Type B pancreatic cell (in vitro differentiated cells): ENCODE measurements around a stretch of chr2.

GRCh38 chr2:30611445-30612170, 164.6 kb downstream of the LCLAT1 start:
- PRO-cap, result no peak

DNA sequence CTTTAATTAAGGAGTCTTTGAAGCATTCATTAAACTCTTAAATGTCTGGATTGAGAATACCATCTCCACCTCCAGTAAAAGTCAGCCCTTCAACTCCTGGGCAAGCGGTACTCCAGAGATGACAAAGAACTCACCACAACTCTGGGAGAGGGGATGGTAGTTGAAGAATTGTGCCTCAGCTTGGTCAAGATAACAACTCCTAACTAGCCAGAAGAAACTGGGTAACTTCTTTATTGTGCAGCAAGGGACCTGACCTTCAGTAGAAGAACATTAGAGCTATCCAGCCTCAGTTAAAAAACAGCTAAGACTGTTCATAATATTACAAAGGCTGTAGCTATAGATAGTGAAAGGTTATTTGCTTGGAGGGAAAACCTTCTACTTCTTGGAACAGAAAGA, 146.1 kb downstream of the CAPN13 start:
- PRO-cap, result no peak

DNA sequence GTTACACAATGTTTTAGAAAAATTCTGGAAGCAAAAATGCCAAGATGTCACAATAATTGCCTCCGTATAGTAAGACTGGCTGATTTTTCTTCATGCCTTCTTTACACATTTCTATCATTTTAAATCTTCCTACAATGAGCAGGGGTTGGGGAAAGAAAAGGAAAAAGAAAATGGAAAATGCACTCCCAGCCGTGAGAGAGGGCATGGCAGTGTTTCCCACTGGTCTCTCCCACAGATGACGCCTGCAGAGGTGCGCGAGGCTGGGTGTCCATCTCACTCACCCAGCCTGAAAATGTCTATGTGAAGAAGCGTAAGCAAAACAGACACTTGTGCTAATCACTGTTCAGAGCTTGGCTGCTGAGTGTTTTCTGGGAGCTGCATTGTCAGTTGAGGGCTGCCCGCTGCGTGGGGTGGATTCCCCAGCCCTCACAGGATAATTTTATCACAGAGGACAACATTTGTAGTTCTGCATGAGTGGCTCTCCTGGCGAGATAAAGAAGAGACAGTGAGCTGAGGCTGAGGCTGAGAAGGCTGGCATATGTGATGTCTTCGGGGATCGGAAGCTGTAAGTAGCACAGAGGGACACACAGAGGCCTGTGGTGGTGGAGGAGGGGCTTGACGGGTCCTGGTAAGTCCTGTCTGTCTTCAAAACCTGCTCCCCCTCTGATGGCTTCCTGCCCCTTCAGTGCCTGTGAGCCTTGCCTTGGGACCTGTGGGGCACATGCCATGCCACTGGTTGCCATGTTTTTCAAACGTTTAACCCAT, 16.2 kb upstream of the CAPN13 start:
- PRO-cap, result no peak

- PRO-cap, result no peak
Measured at GRCh38 chr2:30904125-30904876, 97.1 kb upstream of the CAPN13 start.

DNA sequence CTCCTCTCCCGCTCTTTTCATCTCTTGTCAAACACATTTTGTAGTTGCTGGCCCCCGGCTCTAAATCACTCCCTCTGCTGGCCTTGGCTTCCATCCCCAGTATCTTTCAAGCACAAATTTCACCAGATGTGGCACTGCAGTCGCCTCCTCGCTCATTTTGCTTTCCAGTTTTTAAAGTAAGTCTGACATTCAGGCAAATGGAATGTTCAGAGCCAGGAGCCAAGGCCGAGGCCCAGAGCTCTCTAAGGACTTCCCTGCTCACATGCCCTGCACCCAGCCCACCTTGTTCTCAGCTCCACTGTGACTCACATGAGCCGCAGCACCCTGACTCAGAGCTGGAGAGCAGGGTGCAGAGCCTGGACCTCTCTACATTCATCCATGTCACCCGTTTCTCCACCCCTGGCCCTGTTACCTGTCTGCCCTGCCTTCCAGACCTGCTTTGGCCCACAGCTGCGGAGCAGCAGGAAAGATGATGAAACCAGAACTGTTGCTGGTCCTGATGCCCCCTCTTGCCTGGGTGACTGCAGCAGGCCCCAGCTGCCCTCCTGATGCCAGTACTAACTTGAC, 158.3 kb downstream of the GALNT14 start:
- PRO-cap, result no peak

GRCh38 chr2:31137188-31137648, 1.0 kb downstream of the GALNT14 start:
- PRO-cap, result no peak

DNA sequence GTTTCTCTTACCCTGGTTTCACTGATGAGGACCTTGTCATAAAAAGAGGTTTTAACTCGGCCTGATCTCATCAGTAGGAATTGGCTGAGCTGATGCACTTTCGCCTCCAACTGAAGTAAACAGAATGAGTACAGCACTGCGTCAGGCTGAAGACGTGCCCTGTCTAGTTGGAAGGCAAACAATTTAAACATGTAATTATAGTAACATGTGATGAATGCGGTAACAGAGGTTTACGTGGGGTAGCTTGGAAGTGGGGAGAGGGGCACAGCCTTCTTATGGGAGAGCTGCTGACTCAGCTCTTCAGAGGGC, 6.4 kb upstream of the EHD3 start:
- PRO-cap, result no peak

DNA sequence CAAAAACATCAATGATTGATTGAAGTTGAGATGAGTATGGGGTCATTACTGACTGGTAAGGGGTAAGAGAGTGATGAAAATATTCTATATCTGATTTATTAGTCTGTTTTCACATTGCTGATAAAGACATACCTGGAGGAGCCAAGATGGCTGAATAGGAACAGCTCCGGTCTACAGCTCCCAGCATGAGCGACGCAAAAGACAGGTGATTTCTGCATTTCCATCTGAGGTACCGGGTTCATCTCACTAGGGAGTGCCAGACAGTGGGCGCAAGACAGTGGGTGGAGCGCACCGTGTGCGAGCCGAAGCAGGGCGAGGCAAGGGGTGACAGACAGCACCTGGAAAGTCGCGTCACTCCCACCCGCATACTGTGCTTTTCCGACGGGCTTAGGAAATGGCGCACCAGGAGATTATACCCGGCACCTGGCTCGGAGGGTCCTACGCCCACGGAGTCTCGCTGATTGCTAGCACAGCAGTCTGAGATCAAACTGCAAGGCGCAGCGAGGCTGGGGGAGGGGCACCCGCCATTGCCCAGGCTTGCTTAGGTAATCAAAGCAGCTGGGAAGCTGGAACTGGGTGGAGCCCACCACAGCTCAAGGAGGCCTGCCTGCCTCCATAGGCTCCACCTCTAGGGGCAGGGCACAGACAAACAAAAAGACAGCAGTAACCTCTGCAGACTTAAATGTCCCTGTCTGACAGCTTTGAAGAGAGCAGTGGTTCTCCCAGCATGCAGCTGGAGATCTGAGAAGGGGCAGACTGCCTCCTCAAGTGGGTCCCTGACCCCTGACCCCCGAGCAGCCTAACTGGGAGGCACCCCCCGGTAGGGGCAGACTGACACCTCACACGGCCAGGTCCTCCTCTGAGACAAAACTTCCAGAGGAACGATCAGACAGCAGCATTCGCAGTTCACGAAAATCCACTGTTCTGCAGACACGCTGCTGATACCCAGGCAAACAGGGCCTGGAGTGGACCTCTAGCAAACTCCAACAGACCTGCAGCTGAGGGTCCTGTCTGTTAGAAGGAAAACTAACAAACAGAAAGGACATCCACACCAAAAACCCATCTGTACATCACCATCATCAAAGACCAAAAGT, 82.0 kb upstream of the XDH start:
- PRO-cap, result bidirectional peak, plus-strand start at position 300 of the sequence, minus-strand start at position 203 of the sequence; unidirectional peak, plus-strand start at position 300 of the sequence; bidirectional peak, plus-strand start at position 364 of the sequence, minus-strand start at position 367 of the sequence

GRCh38 chr2:31558301-31558744, 22.4 kb downstream of the SRD5A2 start:
- PRO-cap, result no peak

GRCh38 chr2:31907176-31907630, 103.6 kb downstream of the MEMO1 start:
- PRO-cap, result no peak

DNA sequence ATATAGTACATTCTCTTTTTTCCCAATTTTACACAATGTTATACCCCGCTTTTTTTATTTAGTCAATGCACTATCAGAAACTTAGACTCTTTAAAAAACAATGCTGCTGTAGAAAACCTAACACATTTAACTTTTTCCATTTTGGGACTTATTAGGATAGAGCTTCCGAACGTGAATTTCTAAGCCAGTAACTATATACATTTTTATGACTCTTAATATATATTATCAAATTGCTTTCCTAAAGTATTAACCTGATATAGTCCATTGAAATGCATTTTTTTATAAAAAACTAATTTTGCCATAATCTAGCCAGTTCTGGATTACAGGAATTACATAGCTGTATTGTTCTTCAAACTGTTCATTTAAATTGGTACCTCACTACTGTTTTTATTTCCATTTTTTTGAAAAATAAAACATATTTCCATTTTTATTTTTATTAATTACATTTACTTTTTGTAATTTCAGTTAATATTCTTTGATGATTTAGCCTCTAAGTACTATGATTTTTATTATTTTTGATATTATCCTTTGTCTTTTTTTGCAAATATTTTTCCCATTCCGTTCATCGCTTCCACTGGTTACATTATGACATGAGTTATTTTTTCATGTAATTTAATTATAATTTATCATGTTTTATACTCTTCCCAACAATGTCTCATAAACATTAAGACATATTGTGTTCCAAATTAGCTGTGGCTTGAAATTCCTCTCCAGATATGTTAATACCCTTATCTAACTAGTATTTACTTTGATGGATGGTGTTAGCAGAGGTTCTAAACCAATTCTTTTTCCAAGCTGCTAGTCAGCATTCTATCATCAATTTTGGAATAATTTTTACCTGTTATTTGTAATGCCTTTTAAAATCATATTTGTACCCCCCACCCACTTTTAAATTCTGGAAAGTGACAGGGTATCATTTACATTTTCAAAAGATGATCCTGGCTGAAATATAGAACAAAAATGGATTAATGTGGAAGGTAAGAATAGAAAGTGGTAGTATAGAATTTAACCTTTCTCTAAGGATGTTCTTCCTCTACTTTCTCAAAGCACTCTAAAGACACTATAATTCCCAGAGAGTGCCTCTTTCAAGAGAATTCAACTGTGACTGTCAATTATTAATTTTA, 81.7 kb downstream of the MEMO1 start:
- PRO-cap, result no peak

GRCh38 chr2:32201166-32201753, 35.6 kb downstream of the SLC30A6 start:
- PRO-cap, result no peak

- PRO-cap, result no peak
Measured at GRCh38 chr2:32359501-32359826, 2.6 kb downstream of the BIRC6 start.

DNA sequence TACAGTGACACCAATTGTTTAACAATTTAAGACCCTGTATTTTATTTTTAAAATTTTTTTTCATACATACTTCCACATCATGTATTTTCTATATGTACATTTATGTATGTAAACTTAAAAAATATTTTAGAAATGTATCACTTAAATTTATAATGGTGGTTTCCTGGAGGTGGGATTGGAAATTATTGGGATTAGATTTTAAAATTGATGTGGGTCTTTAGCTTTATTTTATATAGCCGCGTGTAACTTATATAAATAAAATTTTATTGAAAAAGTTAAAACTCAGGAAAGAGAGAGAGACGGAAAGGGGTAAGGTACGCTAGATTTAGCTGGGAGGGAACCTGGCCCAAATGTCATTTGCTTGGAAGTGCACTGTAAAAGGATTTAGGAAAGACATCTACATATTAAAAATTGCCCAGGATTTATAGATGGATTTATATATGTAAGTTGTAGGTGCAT, 41.7 kb downstream of the BIRC6 start:
- PRO-cap, result no peak

- PRO-cap, result no peak
Measured at GRCh38 chr2:33111106-33111469, 164.3 kb downstream of the LTBP1 start.

GRCh38 chr2:33210433-33211192, 263.9 kb downstream of the LTBP1 start:
- PRO-cap, result no peak

DNA sequence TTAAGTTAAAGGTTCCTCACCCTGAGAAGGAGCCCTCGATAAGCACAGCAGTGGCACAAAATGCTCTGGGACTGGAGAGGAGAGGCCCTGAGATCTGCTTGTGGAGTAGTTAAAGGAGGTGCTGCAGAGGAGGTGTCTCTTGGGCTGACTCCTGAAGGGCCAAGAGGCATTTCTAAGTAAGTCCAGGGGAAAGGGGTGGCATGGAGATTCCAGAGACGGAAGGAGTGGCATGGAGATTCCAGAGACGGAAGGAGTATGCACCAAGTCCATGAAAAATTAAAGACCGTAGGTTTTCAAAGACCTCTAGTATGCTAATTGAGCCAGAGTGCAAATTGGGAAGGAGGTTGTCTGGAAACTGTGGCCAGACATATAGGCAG, 137.9 kb upstream of the RASGRP3 start:
- PRO-cap, result no peak

DNA sequence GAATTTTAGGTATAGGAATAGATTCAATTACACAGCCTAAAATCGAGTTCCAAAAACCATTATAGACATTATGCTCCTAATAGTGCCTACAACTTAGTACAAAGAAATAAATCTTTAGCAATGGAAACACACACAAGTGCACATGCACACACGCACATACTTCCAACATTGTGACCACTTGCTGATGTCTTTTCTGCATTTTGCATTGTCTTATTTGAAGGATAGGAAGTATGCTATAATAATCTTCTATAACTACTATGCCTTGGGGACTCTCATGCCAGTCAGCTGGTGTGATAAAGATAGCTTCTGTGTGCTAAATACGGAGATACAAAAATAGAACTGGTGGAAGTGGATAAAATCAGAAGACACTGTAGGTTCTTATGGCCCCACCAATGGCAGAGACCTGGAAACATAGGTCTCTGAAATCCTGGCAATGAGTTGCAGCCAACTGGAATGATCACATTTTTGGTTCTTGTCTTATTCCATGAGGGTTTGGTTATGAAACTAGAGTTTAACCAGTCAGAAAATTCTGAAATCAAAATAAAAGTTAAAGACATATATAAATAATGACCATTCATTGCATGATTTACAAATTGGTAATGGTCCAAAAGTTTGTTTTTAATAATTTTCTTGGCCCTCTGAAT, 31.5 kb upstream of the RASGRP3 start:
- PRO-cap, result no peak

- PRO-cap, result no peak
Measured at GRCh38 chr2:33478142-33478606, 1.7 kb downstream of the RASGRP3 start.

DNA sequence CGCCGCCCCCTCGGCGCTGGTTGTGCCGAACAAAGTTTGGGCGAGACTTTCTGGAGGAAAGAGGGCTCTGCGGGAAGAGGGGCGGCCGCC, 930 bp downstream of the CRIM1 start:
- PRO-cap, result no peak